A172 (cell line): ENCODE measurements around the gene KIAA1755.

DNA sequence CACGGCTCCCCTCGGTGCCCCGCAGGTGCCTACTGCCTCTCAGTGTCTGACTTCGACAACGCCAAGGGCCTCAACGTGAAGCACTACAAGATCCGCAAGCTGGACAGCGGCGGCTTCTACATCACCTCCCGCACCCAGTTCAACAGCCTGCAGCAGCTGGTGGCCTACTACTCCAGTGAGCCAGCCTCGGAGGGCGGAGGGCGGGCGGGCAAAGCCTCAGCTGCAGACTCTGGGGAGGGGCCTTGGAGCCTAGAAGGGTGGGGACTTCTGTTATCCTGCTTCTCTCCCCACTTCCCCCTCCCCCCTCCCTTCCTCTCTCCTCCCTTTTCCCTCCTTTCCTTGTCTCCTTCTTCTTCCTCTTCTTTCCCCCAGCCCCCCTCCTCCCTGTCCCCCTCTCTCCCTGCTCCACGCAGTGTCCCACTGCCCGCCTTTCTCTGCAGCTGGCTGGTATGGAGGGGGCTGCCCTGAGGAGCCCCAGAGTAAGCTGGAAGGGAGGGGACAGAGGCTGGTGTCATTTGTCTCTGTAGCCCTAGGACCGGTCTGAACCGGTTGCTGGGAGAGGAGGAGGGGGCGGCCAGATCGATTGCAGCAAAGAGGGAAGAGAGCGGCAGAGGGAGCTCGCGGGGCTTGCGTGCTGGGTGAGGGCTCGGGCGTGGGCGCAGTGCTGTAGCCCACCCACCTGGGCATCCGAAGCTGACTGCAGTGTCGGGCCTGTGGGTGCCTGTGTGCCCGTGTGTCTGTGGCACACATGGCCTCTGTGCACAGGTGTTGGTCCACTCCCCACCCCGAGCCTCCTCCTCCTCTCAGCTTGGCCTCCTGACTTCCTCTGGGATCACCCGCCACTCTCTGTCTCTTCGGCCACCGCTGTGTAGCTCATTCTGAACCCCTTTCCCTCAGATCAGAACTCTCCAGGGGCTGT lies 50.5 kb downstream of the SRC start:
- RAMPAGE, long total RNA = no peak

- RAMPAGE, long total RNA = no peak
These were observed 66.3 kb downstream of the SRC start for GRCh38 chr20:37412170-37412632.

- RAMPAGE, long total RNA = no peak
These were observed 42.7 kb downstream of the TTI1 start for GRCh38 chr20:37990088-37991371.

DNA sequence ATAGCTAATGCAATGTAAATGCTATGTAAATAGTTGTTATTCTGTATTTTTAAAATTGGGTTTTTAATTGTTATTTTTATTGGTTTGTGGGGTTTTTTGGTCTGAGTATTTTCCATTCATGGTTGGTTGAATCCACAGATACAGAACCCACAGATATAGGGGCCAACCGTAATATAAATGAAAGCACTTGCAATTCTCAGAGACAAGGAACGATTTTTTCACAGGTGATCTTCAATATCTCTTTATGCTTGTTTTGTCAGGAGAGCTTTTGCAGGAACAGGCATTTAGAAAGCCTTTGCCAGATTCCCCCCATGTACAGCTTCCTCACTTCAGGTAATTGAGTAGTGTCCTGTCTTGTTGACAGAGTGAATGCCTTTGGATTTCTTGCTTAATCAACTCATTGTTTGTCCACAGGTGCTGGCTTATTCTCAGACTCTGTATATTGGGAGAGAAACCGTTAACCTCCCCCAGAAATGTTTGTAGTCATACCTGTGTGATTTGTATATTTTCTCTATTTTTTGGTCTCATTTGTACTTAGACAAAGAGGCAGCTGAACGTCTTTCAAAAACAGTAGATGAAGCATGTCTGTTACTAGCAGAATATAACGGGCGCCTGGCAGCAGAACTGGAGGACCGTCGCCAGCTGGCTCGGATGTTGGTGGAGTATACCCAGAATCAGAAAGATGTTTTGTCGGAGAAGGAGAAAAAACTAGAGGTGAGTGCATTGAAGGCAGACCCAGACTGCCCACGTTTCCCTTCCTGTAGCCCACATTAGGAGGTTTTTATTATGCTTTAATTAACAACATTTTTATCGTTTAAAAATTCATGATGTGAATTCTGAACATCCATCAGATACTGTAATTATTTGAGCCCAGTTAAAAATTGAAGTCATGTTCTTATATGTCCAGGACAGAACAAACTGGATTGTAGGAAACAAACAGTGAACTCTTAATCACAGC lies 32.3 kb downstream of the RPRD1B start:
- RAMPAGE, long total RNA = no peak

- RAMPAGE, long total RNA = no peak
These were observed 51.8 kb downstream of the RPRD1B start for GRCh38 chr20:38085338-38085696.

- RAMPAGE, long total RNA = no peak
These were observed 36.1 kb downstream of the TGM2 start for GRCh38 chr20:38128678-38129759.

- RAMPAGE, long total RNA = no peak
These were observed 14.3 kb downstream of the TGM2 start for GRCh38 chr20:38150813-38151099.

DNA sequence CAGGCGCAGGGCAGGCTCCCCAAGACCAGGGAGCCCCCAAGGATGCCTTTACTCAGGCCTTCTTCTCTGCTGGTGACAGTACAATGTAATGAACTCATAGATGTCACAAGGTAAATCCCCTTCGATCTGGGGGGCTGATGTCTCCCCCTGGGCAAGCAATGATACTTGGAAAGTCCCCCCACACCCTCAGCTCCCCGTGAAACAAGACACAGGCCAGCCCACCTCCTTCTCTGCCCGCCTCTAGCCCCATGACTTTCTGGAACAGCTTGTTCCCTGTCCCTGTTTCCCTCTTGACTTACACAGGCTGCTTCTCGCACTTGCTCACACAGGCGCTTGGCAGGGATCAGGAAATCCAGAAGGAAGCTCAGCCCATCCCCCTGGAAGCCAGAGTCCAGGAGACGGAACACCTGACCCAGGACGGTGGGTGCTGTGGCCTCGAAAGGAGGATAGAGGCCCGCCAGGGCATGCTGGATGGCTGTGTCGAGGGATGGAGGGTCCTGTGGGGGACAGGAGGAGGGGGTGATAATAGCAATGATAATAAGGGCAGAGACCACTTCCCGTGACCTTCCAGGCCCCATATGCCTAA lies 14.8 kb downstream of the KIAA1755 start:
- RAMPAGE, long total RNA = no peak

- RAMPAGE, long total RNA = no peak
These were observed at the start of gene KIAA1755 for GRCh38 chr20:38260427-38261199. Gene KIAA1755 (minus strand): TSS chr20:38260735.

GRCh38 chr20:38347650-38347917 lies 1.3 kb downstream of the LBP start:
- RAMPAGE, long total RNA = no peak

DNA sequence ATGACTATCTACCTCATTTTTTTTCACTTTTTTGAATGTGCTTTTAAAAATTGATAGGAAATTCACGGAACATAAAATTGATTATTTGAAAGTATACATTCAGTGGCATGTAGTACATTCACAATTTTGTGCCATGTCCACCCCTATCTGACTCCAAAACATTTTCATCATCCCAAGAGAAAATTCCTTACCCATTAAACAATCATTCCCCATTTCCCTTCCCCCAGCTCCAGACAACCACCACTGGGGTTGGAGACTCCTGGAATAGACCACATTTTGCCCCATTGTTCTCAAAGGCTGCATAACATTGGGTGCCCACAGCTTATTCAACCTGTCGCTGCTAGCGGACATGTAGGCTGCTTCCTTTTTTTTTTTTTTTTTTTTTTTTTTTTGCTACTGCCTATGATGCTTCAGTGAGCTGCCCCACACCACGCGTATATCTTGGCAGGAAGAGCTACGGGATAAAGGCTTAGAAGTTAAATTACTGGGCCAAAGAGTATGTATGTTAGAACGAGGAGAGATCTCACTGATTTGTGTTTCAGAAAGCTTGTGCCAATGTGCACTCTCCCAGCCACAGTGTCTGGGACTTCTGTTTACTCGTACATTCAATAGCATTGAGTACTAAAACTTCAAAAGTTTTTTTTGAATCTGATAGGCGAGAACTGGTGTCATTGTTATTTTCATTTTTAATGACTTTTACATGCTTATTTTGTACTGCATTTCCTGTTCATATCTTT lies 7.0 kb downstream of the LBP start:
- RAMPAGE, long total RNA = no peak

GRCh38 chr20:38447958-38448929 lies 24.4 kb upstream of the RALGAPB start:
- RAMPAGE, long total RNA = no peak

GRCh38 chr20:38545658-38546595 lies 35.1 kb upstream of the ADIG start:
- RAMPAGE, long total RNA = no peak

- RAMPAGE, long total RNA = no peak
These were observed 3.7 kb upstream of the ADIG start for GRCh38 chr20:38577264-38577636.

DNA sequence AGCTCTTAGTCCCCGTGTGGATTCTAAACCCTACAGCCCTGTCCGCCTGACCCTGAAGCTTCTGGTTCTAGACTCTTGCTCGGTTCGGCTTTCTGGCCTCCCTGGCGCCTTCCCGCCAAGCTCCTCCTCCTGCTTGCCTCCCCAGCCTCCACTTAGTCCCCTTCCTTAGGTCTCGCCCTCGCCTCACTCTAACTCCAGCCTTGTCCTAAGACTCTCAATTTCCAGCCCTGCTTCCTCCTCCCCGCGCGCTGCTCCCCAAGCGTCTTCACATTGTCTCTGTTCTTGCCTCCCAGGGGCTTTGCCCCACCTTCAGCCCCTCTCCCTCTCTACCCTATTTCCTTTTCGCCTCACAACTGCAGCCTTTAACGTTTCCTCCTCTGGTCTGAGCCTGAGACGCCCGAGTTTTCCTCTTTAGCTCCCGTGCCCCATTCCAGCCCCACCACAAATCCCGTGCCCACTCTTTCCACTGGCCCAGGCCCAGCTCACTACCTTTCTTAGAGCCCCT lies 2.3 kb downstream of the SLC32A1 start:
- RAMPAGE, long total RNA = no peak

- RAMPAGE, long total RNA = no peak
These were observed 573 bp downstream of the PPP1R16B start for GRCh38 chr20:38805861-38806679.

DNA sequence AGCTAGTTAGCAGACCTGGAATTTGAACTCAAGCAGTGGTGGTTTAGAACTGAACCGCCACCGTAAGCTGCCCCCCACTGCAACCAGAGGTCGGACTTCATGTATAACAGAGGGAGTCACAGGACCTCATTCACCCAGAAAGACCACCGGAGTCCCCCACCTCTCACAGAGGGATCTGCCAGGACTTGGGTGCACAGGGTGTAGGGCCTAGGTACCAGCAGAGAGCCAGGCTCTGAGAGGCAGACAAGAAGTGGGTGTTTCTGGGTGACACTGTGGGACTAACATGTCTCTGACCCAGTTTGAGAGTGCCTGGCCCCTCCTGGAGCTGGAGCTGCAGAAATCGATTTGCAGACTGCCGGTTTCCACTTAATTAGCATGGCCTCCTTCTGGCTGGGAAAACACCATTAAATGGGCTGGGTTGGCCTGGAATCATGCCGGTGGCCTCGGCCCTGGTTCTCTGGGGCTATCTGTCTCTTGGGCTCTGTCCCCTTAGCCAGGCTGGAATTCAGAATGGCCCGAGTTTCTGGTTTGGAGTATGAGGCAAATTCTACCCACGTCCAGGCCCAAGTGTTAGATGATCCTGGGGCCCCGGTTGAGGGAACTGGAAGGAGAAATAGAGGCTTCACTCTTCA lies 59.2 kb downstream of the PPP1R16B start:
- RAMPAGE, long total RNA = no peak

DNA sequence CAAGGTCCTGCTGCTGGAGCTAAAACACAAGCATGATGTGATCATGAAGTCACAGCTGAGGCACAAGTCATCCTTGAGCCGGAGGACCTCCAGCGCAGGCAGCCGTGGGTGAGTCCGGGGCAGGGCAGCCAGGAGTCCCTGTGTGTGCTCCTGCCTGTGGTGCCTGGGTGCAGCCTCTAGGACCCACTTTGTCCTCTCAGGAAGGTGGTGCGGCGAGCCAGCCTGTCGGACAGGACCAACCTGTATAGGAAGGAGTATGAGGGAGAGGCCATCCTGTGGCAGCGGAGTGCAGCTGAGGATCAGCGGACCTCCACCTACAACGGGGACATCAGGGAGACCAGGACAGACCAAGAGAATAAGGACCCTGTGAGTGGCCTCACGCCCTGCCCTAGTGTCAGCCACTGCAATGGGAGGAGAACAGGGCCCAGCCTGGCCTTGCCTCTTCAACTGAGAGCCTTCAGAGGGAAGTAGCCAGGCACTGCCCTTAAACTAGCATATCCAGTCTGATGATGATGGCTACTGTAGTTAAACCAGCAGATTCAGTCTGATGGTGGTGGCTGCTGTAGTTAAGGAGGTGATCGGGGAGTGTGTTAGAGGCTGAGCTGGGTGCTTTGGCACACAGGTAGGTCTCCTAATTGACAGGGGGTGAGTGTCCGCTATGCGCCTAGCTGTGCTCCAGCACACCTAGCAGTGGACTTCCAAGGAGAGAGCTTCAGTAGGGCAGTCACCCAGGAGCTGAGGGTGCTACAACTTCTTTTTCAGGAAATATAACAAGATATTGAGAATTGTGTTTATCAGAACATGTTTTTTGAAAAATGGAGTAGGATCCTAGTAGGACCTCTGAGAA lies 18.2 kb upstream of the FAM83D start:
- RAMPAGE, long total RNA = no peak

DNA sequence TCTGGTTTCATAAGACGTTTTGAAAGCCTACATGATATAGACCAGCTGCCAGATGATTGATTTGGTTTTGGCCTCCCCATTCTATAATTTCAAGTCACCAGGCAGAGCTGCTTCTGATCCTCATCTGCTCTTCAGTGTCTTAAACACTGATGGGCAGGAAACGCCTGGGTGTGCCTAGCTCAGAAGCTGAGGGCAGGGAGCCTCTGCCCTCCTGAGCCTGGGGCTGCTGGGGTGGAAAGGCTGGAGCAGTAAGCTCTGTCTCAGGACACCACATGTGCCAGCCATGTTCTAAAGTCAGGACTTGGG lies 24.6 kb downstream of the DHX35 start:
- RAMPAGE, long total RNA = no peak

DNA sequence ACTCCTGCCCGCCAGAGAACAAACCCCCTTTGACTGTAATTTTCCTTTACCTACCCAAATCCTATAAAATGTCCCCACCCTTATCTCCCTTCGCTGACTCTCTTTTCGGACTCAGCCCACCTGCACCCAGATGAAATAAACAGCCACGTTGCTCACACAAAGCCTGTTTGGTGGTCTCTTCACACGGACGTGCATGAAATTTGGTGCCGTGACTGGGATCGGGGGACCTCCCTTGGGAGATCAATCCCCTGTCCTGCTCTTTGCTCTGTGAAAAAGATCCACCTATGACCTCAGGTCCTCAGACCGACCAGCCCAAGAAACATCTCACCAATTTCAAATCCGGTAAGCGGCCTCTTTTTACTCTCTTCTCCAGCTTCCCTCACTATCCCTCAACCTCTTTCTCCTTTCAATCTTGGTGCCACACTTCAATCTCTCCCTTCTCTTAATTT lies 419.7 kb downstream of the MAFB start:
- RAMPAGE, long total RNA = no peak